Endometrial microvascular endothelial cells (primary cell): ENCODE measurements around the genes NHEJ1, ATG9A and PTPRN.

- RAMPAGE, long total RNA = no peak
Measured at GRCh38 chr2:218834635-218835202, 24.9 kb upstream of the WNT6 start.

- RAMPAGE, long total RNA = no peak
Measured at GRCh38 chr2:218894345-218894939, 13.8 kb downstream of the WNT10A start.

GRCh38 chr2:218984053-218984843 lies 736 bp downstream of the FEV start:
- RAMPAGE, long total RNA = no peak

DNA sequence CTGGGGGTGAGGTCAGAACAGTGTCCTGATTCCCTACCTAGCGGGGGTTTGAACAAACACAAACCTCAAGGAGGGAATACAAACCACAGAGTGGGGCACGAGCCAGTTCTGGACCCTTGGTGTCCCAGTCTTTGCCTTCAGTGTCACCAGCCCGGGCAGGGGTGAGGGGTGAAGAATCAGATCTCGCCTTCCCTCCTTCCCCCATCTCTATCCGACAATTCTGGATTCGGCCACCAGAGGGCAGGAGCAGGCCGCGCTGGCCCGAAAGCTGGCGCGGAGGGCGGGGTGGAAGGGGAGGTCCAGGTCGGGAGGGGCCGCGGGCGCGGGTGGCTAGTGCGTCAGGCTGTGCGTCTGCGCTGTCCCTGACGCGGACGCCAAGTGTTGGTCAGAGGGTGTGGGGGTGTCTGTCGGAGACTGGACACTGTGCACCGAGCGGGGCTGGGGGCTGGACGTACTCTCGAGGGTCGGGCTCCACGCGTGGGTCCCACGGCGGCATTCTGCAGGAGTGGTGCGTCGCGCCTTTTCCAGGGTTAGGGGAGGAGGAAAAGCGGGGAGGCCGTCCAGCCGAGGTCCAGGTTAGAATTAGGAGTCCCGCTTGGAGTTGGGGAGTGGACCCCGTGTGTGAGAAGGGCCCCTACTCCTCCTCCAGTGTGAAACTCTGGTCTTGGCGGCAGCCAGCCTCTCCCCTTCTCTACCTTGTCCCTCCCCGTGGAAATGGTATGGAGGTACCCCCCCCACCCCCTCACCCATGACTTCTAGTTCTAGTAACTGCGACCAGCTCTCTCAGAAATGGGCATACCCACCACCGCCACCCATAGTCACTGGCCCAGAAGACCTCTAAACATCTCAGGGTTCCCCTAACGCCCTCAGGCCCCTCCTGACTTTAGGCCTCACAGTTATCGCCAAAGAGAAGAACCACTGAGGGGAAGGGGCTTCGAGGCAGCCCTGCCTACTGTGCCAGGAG lies 3.0 kb upstream of the CRYBA2 start:
- RAMPAGE, long total RNA = no peak

- RAMPAGE, long total RNA = no peak
Measured at GRCh38 chr2:219000922-219001865, 8.0 kb upstream of the CRYBA2 start.

DNA sequence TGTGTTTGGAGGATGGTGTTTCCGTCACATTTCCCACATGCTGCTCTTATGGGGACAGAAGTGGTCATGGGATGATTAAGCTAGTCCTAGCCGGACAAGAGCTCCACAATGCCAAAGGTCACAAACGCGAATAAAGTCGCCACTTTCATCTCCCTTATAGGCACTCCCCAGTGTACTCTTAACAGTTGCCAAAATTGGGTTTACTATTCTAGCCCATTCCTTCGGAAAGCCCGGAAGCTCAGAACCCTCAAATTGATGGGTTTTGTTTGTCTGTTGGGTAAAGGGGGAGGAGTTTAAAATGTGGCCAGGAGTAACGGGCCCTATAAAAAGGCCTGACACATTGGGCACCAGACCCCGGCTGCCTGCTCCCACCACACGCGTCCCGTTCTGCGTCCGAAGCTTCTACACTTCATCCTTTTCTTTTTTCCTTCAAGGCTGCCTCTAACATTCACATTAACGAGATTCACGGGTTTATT lies 924 bp downstream of the NHEJ1 start:
- RAMPAGE, long total RNA = no peak

DNA sequence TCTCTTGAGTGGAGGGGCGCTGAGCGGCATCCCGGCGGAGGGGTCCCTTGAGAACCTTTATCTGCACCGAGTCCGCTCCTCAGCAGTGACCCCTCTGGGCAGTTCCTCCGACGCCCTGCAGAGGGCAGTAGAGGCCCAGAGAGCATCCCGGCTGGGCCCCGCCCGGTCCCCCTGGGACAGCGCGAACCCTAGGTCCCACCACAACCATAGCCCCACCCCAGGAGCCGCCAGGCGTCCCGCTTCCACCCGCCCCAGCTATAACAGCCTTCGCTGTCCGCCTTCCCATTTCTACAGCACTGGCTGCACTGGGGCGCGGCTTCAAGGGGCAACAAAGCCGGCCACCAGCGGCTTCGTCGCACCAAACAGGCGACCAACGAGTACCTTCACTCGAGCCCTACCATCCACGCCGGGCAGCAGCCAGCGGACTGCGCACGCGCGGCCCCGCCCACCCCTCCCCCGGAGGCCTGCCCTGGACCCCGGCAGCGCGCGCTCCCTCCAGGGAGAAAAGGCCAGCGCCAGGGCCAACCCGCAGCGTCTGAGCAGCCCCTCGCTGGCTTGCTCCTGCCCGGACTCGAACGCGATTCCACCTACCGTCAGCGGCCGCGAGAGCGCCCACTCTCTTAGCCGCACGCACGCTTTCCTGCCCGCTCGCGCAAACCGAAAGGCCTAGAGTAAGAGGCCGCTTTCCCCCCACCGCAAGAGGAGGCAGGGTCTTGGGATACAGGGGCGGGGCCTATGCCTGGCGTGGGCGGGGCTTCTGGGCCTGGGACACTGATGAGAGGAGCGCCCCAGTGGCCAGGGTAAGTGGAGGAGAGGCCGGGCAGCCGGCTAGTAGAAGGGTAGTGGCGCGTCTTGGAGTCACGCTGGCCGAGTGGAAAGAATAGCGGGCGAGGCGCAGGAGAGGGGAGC lies at the start of gene NHEJ1:
Gene NHEJ1, minus strand, starts transcription at position 687 of the 909 bp plus-strand sequence.
- RAMPAGE, long total RNA = start-site peak on the minus strand centred at position 683 of the sequence, 49 bp wide, 78 and 99 reads in 2 replicates

- RAMPAGE, long total RNA = no peak
Measured at GRCh38 chr2:219214150-219214775, 4.5 kb downstream of the ABCB6 start.

- RAMPAGE, long total RNA = start-site peak on the minus strand at chr2:219229305-219229367, 25 and 49 reads in 2 replicates; start-site peak on the minus strand at chr2:219229579-219229621, 19 and 53 reads in 2 replicates
Measured at GRCh38 chr2:219228896-219229696, at the start of gene ATG9A. ATG9A (minus strand) TSS chr2:219229636.

- RAMPAGE, long total RNA = no peak
Measured at GRCh38 chr2:219246599-219247030, 1.3 kb downstream of the STK16 start.

DNA sequence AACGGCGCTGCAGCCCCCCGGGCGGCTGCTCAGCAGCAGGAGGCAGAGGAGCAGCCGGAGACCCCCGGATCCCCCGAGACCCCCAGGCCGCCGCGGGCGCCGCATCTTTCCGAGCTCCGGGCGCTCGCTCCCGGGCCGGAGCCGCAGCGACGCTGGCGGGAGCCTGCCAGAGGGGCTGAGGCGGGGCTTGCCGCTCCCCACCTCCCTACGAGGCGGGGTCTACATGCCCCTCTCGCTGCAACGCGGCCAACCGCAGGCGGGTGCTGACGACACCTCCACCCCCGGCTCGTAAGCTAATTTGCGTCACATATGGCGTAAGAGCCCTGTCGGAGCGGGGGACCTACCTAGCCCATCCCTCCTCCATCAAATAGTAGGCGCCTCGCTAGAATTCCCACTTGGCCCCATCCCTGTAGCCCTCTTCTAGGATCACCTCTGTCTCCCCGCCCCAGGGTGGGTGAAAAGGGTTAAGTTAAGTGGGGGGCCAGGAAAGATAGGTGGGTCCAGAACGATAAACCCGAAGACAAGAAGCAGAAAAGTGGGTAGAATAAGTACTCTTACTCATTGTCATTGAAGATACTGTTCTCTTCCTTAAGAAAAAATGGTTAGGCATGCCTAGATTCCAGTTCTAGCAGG lies at the start of gene PTPRN:
Gene PTPRN, minus strand, starts transcription at position 174 of the 633 bp plus-strand sequence.
- RAMPAGE, long total RNA = no peak

- RAMPAGE, long total RNA = no peak
Measured at GRCh38 chr2:219378473-219378747, 9.3 kb downstream of the DNPEP start.

- RAMPAGE, long total RNA = no peak
Measured at GRCh38 chr2:219386806-219387202, 908 bp downstream of the DNPEP start.

GRCh38 chr2:219419146-219419386 lies 889 bp downstream of the DES start:
- RAMPAGE, long total RNA = no peak

DNA sequence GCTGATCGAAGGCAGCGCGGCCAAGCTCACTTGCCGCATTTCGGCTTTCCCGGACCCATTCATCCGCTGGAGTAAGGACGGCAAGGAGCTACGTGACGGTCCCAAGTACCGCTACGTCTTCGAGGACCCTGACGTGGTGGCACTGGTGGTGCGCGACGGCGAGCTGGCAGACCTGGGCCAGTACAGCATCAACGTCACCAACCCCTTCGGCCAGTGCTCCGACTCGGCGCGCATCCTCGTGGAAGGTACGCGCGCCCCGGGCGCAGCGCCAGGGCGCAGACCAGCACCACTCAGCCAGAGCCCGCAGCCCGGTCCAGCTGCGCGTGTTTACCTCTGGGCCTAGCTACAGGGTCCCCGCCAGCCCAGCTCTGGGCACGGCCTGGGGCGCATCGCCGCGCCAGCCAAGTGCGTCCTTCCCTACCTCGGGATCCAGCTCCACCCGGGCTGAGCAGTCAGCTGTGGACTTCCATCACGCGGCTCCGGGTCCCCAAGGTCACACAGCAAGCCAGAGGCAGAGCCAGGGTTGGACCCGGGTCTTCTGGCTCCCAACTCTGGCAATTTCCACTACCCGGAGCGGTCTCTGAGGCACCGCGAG lies 1.0 kb downstream of the SPEGNB start:
- RAMPAGE, long total RNA = no peak

GRCh38 chr2:219506639-219507620 lies 7.4 kb upstream of the ASIC4 start:
- RAMPAGE, long total RNA = no peak

DNA sequence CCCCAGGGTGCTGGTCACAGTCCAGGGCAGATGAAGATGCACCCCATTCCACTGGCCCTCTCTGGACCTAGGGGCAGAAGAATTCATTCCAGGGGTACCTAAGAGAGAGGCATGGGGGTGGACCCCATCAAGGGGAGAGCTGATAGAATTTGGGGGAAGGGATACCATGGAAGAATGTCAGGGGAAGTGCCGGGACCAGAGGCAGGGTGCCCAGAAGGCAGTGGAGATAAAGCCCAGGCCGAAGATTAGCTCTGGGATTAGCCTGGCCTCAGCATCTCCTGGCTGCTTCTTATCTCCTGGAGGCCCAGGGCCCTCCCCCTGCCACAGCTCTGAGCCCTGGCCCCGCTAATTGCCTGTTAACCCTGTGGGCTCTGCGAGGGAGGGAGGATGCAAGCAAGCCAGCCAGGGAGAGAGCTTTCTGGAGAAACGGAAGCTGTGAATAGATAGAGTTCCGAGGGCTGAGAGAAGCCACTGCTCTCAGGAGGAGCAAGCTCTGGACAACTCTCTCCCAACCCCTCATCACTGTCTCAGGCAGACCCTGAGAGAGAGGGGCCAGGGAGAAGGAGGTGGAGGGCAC lies 11.5 kb downstream of the ASIC4 start:
- RAMPAGE, long total RNA = no peak

GRCh38 chr2:219551866-219552291 lies 8.1 kb downstream of the TMEM198 start:
- RAMPAGE, long total RNA = no peak

DNA sequence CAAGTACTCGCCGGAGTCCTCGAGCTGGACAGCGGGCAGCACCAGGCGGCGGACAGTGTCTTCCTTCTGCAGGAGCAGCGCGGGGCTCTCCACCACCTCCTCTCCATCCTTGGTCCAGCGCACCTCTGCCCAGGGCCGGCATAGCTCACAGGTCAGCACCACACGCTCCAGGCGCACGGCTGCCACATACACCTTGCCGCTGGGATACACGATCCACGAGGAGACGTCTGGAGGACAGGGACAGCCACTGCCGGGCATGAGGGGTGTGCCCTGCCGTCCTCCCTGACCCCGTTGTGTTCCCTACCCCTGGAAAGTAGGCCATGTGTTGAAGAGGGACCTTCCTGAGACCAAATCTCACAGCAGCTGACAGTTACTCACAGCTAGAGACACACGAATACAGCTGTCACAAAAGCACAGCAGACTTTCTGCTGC lies 8.9 kb downstream of the OBSL1 start:
- RAMPAGE, long total RNA = no peak

DNA sequence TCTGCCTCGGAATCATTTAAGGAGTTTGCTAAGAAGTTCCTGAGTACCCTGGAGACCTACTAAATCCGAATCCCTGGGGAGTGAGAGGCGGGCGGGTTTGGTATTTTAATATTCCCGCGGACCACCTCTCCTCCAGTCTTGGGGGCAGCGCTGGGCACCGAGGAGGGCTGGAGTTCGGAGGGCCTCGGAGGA lies 1.5 kb downstream of the OBSL1 start:
- RAMPAGE, long total RNA = no peak